Heart (tissue), 3 donors: Measurements from ENCODE around the gene DLG1.

GRCh38 chr3:195687204-195687964 lies 33.4 kb upstream of the MUC20 start:
- RAMPAGE, long total RNA, 2 experiments = no peak in any of the 2 experiments

DNA sequence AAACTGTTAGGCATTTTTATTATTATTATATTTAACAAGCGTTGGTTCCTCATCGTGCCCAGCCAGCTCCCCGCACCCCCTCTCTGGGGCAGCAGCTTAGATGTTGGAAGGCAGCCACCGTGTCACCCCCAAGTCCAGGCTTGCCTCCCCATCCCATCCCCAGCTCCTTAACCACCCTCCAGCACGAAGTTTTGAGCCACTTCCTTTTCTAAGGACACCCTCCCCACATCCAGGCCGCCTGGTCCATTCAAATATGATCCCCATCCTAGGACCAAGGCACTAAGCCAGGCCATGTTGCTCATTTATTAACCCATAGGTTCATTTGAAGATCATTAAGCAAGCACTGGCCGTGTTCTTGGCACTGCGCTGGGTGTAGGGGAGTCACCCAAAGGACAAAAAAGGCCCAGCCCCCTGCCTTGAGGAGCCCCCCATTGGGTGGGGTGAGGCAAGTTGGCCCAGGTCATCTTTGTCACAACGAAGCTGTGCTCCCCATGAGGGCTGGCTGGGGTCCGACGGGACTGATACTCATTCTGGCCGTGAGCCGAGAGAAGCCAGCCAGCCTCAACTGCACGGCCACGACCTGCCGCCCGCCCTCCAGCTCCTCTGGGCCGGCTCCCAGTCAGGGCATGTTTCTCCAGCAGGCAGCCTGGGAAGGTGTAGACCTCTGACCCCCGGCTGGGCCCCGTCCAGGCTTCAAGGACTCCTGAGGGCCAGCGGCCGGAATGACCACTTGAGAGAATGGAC lies 17.9 kb upstream of the MUC4 start:
- RAMPAGE, long total RNA, 2 experiments = no peak in any of the 2 experiments

- RAMPAGE, long total RNA, 2 experiments = no peak in any of the 2 experiments
Observed at GRCh38 chr3:195878652-195878914, 29.8 kb downstream of the TNK2 start.

DNA sequence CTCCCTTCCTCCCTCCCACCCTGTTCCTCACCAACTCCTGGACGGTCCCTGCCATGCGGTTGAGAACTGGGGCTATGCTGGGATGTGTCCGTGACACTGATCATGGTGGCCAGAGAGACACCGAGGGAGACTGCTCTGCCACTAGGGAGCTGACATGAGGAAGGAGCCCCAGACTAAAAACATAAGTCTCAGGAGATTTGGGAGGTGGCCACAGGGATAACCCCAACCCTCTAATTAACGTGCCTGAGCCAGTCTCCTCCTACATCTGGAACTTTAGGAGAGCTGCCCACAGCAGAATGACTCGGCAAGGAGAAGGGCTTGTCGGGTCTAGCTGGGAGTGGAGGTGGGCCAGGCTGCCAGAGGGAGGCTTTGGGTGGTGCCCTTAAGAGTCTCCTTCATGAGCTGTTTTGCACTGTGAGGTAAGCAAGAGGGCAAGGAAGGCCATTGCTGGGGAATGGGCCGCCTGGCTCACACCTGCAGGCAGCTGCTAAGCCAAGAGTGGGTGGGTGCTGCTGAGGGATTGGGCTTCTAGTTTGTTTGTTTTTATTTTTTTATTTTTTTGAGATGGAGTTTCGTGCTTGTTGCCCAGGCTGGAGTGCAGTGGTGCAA lies 3.5 kb upstream of the TNK2 start:
- RAMPAGE, long total RNA, 2 experiments = no peak in any of the 2 experiments

- RAMPAGE, long total RNA, 2 experiments = no peak in any of the 2 experiments
Observed at GRCh38 chr3:195970102-195970725, 61.9 kb upstream of the TNK2 start.

GRCh38 chr3:196067120-196068005 lies 14.5 kb downstream of the TFRC start:
- RAMPAGE, long total RNA, 2 experiments = no peak in any of the 2 experiments

DNA sequence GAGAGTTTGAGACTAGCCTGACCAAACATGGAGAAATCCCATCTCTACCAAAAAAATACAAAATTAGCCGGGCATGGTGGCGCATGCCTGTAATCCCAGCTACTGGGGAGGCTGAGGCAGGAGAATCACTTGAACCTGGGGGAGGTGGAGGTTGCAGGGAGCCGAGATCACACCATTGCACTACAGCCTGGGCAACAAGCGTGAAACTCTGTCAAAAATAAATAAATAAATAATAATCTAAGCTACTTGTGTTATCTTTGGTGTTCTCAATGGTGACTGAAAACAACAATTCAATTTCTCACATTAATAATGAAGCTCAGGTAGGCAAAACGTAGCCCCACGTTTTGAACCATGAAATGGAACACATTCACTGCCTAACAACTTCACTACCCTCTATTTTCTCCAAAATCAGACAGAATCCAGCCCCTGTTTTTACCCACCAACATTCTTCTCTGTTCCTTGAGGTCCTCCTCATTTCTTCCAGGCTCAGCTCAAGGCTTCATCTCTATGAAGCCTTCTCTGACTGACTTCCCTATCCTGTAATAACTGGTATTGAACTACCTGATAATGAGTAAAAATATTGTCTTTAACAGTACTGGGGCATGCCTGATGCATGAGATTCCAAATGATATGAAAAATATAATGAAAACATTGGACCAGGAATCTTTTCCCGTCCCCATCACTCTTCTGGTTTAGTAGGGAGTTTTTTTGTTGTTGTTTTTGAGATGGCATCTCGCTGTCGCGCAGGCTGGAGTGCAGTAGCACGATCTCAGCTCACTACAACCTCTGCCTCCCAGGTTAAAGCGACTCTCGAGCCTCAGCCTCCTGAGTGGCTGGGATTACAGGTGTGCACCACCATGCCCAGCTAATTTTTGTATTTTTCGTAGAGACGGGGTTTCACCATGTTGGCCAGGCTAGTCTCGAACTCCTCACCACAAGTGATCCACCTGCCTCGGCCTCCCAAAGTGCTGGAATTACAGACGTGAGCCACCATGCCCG lies 2.2 kb downstream of the TFRC start:
- RAMPAGE, long total RNA, 2 experiments = no peak in any of the 2 experiments

GRCh38 chr3:196193193-196194098 lies 17.8 kb downstream of the ZDHHC19 start:
- RAMPAGE, long total RNA, 2 experiments = no peak in any of the 2 experiments

- RAMPAGE, long total RNA, 2 experiments = no peak in any of the 2 experiments
Observed at GRCh38 chr3:196214823-196215434, 1.4 kb upstream of the SLC51A start.

DNA sequence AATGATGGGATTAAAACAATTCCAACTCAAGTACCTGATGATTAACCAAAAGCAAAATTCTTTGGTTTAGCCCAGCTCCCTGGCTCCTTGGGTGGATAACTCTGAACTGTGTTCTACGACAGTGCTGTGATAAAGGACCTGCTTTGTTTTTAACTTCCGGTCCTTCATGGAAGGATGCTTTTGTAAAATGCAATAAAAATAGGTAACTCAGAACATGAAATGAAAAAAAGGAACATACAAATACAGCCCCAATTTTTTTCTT lies 4.7 kb upstream of the PCYT1A start:
- RAMPAGE, long total RNA, 2 experiments = no peak in any of the 2 experiments

- RAMPAGE, long total RNA, 2 experiments = no peak in any of the 2 experiments
Observed at GRCh38 chr3:196407045-196407607, 25.1 kb downstream of the UBXN7 start.

- RAMPAGE, long total RNA, 2 experiments = no peak in any of the 2 experiments
Observed at GRCh38 chr3:196481576-196481852, 22.1 kb downstream of the RNF168 start.

GRCh38 chr3:196514937-196515240 lies 257 bp downstream of the SMCO1 start:
- RAMPAGE, long total RNA, 2 experiments = no peak in any of the 2 experiments

DNA sequence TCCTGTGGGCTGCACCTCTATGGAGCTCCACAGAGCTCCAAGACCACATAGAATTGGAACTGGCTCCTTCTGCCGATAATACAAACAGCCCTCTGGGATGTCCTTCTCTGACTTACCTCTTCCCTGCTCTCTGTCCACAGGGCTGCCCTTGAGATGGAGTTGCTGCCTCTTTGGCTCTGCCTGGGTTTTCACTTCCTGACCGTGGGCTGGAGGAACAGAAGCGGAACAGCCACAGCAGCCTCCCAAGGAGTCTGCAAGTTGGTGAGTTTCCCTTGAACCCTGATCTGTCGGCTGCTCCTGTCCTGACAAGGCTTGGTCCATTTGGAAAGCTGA lies 14.9 kb downstream of the NRROS start:
- RAMPAGE, long total RNA, 2 experiments = no peak in any of the 2 experiments

DNA sequence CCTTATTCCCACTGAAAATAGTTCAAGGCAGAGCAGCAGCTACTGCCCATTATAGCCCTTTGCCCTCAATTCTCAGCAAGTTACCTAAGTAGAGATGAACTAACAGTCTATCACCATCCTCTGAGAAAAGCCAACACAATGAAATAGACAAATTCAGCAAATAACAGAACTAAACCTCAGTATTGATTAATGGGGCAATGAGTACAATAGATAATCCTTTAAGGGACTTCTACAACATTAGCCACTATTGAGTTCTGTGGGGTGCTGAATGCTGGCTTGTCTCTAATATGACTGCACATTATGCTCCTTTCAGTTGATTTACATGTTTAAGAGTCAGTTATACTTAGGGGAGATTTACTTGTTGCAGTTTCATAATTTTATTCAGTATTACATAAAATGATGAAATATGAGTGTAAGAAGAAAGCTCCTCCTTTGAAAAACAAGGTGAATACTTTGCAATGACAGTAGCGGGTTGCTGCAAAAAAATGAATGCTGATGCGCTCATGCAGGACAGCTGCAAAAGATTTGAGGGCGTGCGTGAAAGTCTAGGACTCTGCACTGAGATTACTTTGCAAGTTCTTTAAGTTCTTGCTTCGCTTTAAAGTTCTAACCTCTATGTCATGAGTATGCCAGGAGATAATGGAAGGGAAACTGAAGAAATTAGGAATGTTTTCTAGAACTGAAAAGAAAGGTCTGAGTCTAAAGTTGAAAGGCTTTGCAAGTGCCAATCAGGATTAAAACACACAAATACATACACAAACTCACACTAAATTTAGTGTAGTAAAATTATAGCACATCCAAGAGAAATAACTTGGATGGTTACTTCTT lies 22.6 kb downstream of the SENP5 start:
- RAMPAGE, long total RNA, 2 experiments = no peak in any of the 2 experiments

GRCh38 chr3:197016824-197017615 lies 12.6 kb downstream of the MELTF start:
- RAMPAGE, long total RNA, 2 experiments = no peak in any of the 2 experiments

GRCh38 chr3:197030540-197031002 lies 954 bp upstream of the MELTF start:
- RAMPAGE, long total RNA, 2 experiments = no peak in any of the 2 experiments

- RAMPAGE, long total RNA, 2 experiments = no peak in any of the 2 experiments
Observed at GRCh38 chr3:197069097-197069436, 39.5 kb upstream of the MELTF start.

GRCh38 chr3:197183395-197184295 lies 114.8 kb downstream of the DLG1 start:
- RAMPAGE, long total RNA, 2 experiments = no peak in any of the 2 experiments

DNA sequence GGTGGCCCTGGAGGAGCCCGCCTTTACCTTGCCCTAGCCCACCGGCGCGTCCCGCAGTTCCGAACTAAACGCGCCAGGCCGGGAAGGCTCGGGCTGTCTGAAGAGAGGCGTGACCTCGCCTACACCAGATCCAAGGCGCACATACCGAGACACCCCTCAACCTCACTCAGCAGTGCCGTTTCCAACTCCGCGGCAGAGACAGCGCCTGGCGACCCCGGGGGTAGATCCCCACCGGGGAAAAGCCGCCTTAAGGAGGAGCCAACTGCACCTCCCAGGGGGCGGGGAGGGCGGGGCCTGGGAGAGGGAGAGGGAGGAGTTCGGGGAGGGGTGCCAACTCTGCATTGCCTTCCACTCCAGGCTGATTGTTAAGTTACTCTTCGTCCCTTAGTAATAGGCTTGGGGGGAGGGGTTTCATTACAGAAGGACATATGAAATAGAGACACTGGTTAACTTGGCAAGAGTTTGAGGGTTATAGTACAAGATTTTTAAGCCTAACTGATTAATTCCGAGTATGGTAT lies at the start of gene DLG1:
DLG1 (minus strand) TSS at position 222 of the 518 bp plus-strand sequence.
- RAMPAGE, long total RNA, 2 experiments = no peak in any of the 2 experiments